Jejunum (tissue), 1 donor: ENCODE measurements around the genes SPDYE6, SPDYE2, DNAJC2 and RELN.

DNA sequence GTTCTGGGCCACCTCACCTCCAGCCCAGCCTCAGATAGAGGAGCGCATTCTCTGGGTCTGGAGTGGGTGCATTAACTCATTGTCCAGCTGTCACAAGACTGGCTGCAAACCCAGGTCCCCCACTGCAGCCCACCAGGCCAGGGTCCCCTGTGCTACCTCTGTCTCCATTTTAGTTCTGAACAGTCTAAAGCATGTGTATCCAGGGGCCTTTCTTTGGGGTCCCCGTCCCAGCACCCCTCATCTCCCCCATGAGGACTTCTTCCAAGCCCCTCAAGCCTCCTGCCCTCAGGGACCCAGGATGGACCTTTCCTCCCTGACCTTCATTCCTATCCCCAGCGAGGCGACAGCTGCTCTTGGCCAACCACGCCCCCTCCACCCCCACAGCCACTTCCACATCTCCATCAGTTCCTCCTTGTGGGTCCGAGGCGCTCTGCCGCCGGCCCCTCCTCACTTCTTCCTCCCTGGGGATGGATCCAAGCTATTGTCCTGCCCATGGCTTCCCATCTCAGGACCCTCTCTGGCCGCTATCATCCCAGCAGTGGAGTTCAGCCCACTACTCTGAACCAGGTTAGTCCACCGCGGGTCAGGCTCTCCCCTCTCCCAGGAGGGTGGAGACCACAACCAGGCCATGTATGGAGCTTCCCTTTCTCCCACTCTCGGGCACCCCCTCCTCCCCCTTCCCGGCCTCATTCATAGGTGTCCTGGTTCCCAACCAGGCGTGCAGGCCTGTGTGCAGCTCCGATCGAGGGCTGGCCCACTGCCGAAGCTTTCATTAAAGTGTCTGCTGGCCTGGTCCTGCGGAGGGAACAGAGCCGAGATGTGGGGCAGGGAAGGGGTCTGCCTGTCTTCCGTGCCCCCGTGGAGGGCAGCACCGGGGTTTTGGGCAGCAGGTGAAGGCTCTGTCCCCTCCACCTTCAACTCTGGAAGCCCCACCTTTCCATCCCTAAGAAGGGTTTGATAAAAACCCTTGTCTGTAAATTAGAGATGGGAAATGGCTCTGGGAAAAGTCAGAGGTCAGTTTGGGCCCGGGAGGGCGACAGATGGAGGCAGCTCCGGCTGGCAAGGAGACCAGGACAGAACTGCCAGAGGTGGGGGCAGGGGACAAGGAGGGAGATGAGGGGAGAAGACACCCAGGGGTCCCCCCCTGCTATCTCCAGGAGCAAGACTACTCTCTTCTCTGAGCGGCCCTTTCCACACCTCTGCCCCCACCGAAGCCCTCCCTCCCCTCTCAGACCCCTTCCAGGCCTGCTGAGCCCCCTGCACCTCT, 1.5 kb upstream of the SH2B2 start:
- PRO-cap = no peak

DNA sequence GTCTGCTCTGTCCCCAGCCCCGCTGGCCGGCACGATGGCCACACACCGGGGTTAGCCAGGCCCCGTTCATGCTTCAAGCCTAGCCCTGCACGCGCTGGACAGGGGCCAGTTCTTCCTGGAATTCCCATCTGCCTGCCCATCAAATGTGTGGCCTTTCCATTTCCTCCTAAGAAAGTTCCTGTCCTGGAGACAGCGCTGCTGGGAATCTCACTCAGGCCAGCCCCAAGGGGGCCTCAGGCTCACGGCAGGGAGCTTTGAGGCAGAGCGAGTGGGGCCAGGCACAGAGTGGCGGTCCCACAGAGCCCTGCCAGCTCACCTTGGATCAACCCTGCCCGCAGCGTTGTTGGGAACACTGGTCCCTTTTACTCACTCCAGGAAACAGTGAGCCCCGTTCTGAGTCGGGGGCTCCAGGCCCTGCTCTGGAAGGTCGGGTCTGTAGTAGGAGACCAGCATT, 18.1 kb downstream of the SH2B2 start:
- PRO-cap = no peak

GRCh38 chr7:102356311-102356848, at the start of gene SPDYE6:
TSS of gene SPDYE6 (minus strand) at chr7:102356444.
- PRO-cap = no peak

GRCh38 chr7:102381979-102382957, 13.9 kb upstream of the PRKRIP1 start:
- PRO-cap = no peak

GRCh38 chr7:102396505-102397357, 568 bp downstream of the PRKRIP1 start:
- PRO-cap = no peak

DNA sequence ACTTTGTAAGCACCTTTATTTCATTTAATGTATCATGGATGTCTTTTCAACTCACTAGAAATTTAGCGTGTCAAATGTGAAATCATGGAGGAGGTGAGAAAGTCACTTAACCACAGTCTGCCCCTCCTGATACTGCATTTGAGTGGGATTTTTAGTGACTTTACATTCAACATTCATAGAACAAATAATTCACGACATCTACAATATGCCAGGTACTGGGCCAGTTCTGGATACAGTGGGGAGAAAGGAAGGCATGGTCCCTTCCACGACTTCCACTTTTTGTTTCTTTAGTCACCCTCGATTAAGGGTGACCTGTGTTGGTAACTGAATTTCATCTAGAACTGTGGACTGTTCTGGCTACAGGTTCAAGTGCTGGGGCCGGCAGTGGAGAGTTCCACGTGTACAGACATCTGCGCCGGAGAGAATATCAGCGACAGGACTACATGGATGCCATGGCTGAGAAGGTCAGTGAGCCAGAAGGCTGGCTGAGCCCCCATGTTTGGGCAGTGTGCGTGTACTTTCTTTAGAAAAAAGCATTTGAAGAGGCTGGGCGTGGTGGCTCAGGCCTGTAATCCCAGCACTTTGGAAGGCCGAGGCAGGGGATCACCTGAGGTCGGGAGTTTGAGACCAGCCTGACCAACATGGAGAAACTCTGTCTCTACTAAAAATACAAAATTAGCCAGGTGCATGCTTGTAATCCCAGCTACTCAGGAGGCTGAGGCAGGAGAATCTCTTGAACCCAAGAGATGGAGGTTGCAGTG, 3.2 kb downstream of the PRKRIP1 start:
- PRO-cap = no peak

DNA sequence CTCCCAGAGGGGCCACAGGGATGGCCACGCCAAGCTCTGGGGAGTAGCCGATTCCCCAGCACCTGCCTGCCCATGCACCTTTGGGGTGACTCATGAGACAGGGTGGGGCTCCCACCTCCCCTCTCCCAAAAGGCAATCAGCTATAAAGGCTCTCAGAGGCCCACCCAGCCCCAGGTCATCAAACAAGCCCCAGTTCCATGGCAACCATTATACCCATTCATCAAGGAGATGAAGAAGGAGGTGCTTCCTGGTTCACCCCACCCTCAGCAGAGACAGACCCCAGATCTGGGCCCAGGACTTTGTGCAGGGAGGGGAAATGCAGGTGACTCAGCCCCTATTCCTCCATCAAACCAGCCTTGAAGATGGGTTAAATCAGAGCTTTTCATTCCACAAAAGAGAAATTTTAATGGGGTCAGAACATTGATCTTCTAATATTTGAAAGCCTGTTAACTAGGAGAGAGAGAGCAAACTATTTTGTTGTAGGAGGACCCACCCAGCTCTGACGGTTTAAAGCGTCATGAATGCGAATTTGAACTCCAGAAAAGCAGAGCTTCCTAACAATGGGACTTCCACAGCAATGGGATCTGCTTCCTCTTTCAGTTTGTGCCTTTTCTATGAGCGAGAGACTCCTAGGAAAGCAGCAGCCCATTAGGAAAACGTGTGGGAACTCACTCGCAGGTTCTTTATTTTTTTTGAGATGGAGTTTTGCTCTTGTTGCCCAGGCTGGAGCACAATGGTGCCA, at the start of gene SPDYE2:
SPDYE2 (plus strand) TSS at position 260 of the 742 bp plus-strand sequence.
- PRO-cap = no peak

DNA sequence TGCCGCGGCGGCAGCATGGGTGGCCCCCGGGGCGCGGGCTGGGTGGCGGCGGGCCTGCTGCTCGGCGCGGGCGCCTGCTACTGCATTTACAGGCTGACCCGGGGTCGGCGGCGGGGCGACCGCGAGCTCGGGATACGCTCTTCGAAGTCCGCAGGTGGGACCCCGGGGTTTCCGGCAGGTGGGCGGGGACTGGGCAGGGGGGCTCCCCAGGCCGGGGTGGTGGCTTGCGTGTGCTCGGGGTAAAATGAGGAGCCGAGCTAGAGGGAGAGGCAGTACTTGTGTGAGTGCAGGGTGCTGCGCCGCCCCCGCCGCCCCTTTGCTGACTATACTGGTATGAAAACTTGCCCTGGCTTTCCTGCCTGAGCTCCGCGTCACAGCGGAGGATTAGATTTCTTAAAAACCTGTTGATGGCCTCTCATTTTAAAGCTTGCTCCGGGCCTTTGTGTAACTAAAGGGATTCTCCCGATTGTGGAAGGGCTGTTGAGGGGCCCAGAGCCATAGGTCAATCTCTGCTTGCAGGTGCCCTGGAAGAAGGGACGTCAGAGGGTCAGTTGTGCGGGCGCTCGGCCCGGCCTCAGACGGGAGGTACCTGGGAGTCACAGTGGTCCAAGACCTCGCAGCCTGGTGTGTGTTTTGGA, 437 bp downstream of the ARMC10 start:
- PRO-cap = unidirectional peak, minus-strand start at position 318 of the sequence

GRCh38 chr7:103149781-103150100, 842 bp upstream of the NAPEPLD start:
- PRO-cap = no peak

DNA sequence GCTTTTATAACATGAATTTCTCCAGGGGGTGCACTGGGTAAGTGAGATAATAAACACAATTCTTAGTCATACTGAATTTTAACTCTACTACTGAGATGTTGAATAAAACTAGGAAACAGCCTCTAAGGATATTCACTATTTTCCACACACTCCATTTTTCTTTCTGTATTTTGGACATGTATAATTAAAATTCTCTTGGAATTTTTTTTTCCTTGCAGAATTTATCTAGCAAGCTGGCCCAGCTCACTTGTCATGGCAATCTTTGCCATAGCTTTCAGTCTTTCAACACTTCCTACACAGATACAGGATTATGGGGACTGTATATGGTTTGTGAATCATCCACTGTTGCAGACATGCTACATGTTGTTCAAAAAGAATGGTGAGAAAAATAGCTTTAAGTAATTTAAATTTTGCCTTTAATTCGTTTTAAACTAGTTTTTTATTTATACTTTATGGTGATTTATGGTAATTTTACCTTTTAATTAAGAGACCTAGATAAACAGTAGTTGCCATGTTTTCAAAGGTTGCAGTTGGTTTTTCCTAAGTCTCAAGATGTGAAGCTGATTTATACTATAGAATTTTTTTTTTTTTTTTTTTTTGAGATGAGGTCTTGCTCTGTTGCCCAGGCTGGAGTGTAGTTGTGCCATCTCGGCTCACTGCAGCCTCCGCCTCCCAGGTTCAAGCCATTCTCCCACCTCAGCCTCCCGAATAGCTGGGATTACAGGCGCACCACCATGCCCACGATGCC, 13.0 kb downstream of the PMPCB start:
- PRO-cap = no peak

DNA sequence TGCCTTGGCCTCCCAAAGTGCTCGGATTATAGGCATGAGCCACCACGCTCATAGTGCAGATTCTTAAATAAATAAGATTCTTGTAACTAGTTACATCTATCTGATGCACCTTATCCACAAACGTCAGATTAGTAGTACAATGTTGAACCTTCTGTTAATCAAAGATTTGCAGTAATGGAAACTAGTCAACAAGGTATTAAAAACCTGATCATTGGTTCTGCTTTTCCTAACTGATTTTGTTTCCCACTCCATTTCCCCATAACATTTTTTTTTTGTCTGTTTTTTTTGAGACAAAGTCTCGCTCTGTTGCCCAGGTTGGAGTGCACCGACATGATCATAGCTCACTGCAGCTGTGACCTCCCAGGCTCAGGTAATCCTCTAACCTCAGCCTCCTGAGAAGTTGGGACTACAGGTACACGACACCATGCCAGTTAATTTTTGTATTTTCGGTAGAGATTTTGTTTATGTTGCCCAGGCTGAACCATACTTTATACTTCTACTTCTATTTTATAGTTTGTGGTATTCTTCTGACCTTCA, 20.7 kb downstream of the PMPCB start:
- PRO-cap = no peak

DNA sequence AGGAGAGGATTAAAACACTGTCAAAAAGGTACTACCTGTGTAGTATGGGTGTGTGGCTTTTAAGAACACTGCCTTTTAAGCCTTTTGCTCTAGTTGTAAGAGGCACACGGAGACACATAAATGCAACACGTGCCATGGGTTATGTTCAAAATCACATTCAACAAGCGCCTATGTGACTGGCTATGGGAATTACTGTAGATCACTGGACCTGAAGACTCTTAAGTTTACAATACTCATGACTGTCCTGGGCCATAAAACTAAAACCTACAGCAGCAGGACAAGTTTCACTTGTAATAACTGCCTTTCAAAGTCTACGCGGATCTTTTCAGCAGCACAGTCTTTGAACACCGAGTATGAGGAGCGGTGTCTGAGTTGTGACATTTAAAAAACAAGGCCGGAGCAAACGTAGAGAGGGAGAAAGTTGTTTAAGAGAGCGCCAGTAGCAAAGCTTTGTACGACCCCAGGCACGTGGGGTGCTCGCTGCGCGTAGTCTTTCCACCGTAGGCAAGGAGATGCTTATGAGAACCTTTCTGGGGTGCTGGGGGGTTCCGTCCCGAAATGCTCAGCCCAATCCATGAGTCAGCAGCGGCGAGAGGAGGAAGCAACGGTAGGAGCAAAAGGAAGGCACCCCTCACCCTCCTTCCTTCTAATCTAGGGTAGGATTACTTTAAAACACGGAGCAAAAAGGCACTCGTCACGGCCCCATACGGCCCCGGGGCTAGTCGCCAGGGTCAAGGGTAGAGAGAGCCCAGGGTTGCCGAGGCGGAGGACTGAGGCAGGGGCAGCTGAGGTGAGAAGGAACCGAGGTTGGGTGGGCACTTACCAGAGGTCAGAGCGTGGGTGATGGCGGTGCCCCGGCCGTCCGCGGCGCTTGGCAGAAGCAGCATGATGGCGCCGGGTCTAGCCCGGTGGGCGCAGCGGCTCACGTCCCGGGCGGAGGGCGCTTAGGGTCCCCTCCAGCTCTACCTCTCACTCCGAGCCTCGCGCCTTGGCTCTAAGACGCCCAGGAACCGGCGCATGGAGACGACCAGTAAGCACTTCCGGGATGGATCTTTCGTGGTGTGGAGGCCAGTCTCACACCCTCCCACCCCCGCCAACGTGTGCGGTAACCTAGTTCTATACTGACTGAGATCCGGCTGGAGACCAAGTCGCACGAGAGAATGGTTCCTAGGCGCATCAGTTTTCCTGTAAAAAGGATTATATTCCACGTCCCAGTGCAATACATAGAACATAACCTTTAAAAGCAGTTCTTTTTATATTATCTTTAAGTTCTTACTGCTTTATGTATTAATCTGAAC, at the start of gene DNAJC2:
DNAJC2 (minus strand) TSS at position 1,032 of the 1,298 bp plus-strand sequence.
- PRO-cap = unidirectional peak, plus-strand start at position 307 of the sequence; bidirectional peak, plus-strand start at position 1,121 of the sequence, minus-strand start at position 1,098 of the sequence

GRCh38 chr7:103988793-103989470, 526 bp downstream of the RELN start:
- PRO-cap = no peak

DNA sequence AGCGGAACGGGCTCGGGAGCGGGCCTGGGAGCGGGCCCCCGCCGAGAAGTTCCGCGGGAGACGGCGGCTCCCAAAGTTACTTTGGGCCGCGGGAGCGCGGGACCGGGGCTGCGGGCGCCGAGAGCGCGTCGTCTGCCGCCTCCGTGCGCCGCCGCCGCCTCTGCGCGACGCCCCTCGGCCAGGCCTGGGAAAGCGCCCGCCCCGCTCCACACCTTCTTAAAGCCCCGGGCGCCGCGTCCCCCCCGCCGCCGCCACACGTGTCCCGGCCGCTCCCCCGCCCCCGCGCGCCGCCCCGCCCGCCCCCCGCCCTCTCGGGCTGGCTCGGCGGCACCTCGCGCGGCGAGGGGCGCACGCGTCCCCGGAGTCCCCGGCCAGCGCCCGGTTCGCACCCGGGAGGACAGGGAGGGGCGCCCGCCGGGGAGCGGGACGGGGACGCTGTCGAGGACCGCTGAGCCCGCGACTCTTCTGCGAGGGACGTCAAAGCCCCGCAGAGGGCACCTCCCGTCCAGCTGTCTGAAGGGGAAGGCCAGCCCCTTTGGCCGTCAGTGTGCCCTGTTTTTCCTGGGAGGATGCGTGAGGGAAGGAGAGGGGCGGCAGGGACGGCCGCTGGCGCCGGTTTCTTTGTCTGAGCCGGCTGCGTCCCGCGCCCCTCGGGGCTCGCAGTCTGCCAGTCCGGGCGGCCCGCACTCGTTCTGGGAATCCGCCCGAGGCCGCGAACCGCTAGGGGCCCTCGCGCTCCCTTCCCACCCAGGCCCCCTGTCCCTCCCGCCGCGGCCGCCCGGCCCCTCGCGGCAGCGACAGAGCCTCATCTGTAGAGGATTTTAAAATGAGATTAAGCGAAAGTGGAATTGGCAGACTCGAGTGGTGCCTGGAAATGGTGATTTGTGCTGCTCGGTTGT, at the start of gene RELN:
RELN (minus strand) TSS at position 188 of the 899 bp plus-strand sequence.
- PRO-cap = bidirectional peak, plus-strand start at position 309 of the sequence, minus-strand start at position 192 of the sequence

DNA sequence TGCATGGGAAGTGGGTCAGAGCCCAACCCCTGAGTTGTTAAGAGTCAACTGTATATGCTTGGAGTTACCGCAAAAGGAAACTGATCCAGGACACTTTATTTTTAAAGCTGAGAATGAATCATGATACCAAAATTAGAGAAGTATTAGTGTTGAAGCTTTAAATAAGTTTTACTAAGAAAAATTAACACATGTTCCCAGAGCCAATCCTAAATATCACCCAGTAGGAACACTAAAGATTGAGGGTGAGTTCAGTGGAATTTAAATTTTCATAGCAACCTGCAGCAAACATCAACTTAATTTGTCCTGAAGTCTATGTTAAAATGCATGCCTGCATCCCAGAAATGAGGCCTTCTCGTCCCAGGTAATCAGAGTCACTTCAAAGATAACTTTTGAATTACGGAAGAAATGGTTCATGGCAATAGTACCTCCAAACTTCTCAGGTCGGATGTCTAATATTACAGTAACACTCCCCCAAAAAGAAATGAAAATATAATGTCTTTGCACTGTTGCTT, 20.3 kb upstream of the KMT2E start:
- PRO-cap = no peak

- PRO-cap = no peak
These were observed 2.4 kb downstream of the KMT2E start for GRCh38 chr7:105016195-105017103.

DNA sequence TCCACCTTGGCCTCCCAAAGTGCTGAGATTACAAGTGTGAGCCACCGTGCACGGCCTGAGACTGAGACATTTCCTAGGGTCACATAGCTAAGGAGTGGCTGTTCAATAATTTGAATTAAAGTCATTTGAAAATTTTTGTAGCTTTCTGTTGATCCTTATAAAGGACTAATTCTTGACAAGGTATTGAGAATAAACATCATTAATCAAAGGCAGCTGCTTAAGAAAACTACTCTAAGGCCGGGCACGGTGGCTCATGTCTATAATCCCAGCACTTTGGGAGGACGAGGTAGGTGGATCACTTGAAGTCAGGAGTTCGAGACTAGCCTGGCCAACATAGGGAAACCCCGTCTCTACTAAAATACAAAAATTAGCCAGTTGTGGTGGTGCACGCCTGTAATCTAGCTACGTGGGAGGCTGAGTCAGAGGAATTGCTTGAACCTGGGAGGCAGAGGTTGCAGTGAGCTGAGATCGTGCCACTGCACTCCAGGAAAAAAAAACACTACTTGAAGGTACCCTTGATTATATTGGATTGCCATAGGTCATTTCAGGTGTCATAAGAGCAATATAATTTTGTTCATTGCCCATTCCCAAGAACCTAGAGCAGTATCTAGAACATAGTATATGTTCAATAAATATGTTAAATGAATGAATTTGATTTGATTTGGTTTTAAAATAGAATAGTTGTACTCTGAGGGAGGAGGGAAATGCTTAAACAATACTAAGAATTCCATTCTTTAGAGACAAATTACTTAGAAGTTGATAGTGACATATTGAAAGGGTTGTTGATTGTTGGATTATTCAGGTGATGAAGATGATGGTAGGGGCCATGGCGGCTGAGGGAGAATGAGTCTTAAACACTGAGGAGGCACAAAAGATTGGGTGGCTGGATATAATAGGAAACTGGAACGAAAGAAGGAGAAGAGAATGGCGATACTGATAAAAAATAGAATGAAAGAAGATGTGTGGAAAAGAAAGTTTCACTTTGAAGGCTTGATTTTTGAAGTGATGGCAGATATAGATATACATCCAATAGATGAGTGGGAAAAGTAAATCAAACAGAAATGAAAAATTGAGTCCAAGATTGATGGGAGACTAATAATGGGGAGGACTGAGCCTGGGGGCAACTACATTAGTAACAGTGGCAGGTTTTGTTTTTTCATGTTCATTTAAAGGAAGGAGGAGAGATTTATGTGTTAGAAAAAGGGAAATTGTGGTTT, 15.2 kb downstream of the KMT2E start:
- PRO-cap = no peak

GRCh38 chr7:105073344-105073963, 59.4 kb downstream of the KMT2E start:
- PRO-cap = no peak

- PRO-cap = no peak
These were observed 67.5 kb downstream of the KMT2E start for GRCh38 chr7:105081440-105081964.

DNA sequence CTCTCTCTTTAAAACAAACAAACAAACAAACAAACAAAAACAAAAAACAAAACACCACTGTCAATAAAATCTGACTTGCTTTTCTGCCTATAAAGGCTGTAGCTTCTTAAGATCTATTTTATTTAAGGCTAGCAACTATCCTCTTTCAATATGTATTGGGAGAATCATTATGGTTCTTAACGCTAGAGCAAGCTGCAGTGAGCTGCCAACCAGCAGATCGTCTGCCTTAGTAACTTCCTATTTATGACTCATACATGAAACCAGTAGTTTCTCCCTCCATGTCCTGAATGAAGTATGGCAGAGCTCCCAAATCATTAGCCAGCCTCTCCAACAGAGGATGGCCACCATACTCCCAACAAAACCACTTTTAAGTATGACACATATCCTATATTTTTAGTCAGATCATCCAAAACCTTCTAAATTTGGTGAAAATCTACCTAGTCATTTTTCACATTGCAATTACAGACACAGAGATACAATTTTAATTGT, 163.5 kb downstream of the SRPK2 start:
- PRO-cap = no peak